Mononuclear cell (primary cell): ENCODE data around the genes PNRC2, SRSF10 and CLIC4.

DNA sequence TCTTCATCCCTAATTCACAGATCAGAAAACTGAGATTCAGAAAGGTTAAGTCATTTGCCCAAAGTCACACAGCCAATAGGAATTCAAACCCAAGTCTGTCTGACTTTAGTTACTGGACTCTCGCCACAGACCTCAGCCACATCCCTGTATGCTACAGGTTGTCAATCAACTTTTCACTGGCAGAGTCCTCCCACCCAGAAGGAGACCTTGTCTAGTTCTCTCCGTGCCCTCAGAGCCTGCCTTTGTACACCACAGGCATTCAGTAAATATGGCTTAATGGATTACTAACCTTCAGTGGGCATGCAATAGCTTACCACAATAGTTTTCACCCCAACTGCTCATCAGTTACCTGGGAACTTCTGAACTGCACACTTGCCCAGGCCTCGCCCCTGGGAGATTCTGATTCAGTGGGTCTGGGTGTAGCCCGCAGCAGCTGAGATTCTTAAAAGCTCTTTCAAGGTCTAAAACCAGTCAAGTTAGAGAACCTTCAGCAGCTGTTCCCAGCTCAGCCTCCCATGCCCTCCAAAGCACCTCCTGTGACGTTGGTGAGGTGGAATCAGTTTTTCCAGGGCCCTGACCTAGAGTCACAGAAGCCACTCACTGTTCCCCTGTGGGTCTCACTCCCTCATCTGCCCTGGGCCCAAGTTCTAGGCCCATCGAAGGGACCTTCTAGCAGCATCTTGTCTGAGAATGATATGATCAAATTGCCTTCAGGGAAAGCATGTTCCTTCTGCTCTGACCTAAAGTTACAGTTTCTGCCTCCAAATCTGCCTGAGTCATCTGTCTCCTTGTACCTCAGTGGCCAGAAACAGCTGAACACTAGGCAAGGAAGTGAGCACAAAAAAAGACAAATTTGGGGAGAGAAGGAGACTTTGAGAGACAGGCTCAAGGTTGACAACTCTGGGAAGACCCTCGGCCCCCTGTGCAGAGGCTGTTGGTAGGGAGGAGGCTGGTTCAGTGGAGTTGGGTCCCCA is 10.8 kb downstream of the ASAP3 start:
- RRBS, result no CpG with 5 or more reads among the region's 7 CpGs

GRCh38 chr1:23480413-23481184 is 3.4 kb downstream of the ASAP3 start:
- RRBS, result no CpG with 5 or more reads among the region's 7 CpGs

GRCh38 chr1:23560424-23561082 is 1.3 kb upstream of the ID3 start:
- RRBS, result no CpG with 5 or more reads among the region's 6 CpGs

DNA sequence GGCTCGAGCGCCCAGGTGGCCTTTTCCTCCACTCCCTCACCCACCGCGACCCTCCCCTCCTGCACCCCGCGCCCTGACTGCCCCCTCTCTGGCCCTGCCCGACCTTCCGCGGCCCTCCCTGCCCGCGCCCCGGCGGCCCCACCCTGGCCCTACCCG is 8.5 kb upstream of the ID3 start:
- RRBS, result no CpG with 5 or more reads among the region's 14 CpGs

- RRBS, result 3% methylated on average over 4 of the region's 48 CpGs
Measured at GRCh38 chr1:23799418-23800360, 865 bp downstream of the GALE start.

GRCh38 chr1:23956930-23957524 is 2.6 kb upstream of the PNRC2 start:
- RRBS, result no CpG with 5 or more reads among the region's 9 CpGs

- RRBS, result 2% methylated on average over 24 of the region's 50 CpGs
Measured at GRCh38 chr1:23959775-23960307, at the start of gene PNRC2. TSS of gene PNRC2 (plus strand) at chr1:23959828.

- RRBS, result 0% methylated on average over 7 of the region's 53 CpGs
Measured at GRCh38 chr1:23980201-23981153, at the start of gene SRSF10. TSS of gene SRSF10 (minus strand) at chr1:23980327.

- RRBS, result 83% methylated on average over 1 of the region's 18 CpGs
Measured at GRCh38 chr1:24089998-24090854, 21.7 kb downstream of the MYOM3 start.

DNA sequence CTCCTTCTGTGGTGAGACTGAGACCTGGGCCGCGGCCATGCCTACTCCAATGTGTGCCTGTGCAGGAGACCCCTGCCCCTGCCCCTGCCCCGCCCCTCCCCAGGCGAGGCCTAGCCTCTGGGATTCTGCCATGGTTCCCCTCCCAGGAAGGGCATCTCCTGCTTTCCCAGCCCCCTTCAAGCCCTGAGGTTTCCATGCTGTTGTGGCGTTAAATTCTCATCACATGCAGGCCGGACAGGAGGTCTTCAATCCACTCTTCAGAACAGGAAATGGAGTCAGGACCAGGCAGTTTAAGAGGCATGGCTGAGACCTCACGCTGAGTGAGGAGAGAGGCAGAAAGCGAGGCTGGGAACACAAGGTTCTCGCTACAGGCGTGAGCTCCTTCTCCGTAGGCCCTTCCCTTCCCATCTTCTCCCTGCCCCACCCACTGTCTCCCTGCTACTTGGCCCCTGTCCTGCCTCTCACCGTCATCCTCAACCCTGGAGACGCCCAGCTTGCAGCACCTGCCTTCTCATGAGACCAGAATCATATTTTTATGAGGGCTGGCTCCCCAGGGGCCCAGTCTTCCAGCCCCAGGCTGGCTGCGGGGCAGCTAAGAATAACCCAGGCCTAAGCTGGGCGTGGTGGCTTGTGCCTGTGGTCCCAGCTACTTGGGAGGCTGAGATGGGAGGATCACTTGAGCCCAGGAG is 6.8 kb downstream of the MYOM3 start:
- RRBS, result no CpG with 5 or more reads among the region's 15 CpGs

DNA sequence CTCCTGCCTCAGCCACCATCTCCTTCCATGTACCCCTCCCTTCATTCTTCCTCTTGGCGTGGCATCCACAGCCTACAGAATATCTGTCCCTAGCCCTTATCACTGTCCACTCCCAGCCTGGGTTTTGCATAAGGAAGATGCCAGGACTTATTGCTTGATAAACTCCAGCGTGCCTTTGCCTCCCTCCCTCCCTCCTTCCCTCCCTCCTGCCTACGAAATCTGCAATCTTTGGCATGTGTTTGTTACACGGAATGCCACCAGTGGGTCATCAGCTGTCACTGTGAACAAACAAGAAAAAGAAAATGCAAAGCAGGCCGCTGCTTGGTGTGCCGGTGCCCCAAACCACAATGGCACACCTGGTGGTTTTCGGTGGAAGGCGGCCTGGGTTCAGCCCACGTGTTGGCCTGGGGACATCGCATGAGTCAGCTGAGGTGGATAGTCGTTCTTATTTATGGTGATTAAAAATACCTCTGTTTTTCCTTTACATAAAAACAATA is 16.2 kb upstream of the IFNLR1 start:
- RRBS, result no CpG with 5 or more reads among the region's 11 CpGs

DNA sequence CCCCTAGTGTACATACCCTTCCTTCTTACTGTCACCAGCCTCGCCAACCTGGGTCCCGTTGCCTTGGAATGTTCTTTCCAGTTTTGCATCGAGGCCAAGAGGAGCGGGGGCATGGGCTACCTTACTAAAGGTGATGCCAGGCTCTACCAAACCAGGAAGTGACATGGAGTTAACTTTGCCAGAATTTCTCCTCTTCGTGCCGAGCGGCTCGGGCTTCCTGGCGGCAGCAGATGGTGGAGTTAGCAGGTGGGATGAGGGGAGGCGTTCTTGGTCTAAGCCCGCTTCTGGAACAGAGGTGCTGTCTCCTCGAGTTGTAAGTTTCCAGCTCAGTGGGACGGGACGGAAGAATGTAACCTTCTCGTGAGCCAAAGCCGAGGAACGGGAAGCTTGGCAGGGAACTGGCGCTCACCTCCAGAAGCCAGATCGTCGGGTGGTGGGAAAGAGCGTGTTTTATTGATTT is 415 bp downstream of the NIPAL3 start:
- RRBS, result no CpG with 5 or more reads among the region's 21 CpGs

GRCh38 chr1:24419073-24419711 is 3.6 kb downstream of the NIPAL3 start:
- RRBS, result no CpG with 5 or more reads among the region's 12 CpGs

DNA sequence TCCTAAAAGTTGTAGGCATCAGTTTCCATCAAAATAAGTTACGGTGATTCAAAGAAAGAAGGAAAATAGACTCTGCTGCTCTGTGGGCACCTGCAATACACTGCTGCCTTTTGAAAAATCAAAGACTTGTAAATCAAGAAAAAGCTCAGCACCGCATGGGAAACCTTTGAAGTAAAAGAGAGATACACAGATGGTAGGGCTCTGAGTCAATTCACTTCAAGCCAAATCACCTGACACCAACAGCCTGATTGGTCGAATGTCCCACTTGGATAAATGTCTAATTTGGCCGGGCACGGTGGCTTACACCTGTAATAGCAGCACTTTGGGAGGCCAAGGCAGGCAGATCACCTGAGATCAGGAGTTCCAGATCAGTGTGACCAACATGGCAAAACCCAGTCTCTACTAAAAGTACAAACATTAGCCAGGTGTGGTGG is 19.2 kb upstream of the RCAN3 start:
- RRBS, result no CpG with 5 or more reads among the region's 5 CpGs

DNA sequence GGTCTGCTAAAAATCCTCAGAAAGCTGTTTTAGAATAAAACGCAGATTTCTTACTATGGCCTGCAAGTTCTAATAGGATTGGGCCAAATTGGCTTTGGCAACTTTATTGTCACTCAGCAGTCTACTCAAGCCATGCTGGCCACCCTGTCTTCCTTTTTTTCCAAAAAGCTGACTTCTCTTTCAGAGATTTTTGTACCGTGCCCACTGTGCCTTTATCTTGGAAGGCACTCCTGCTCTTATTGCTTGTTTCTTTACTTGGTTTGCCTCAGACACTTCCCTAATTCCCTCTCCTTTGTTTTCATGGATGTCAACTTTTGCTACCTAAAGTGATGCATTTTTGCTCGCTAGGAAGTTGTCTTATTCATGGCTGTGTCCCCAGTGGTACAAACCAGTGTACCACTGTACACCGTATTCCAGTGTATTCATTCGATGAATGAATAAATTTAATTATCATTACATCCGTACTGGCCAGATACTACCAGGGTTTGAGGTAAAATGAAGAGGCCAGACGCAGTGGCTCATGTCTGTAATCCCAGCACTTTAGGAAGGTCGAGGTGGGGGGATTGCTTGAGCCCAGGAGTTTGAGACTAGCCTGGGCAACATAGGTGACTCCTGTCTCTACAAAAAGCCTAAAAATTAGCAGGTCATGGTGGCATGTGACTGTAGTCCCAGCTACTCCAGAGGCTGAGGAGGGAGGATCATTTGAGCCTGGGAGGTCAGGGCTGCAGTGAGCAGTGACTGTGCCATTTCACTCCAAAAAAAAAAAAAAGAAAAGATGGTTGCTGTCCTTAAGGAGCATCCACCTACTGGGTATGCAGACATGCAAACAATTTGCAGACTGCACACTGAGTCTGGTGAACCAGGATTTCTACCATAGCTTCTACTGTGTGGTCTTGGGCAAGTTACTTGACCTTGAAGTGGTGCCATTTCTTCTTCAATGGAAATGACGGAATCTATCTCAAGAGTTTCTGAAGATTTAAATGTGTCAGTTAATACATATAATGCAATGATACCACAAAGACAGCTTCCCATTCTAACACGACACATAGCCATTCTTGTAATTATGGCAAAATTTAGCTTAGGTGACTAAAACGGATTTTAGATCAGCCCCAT is 34.1 kb downstream of the SRRM1 start:
- RRBS, result no CpG with 5 or more reads among the region's 11 CpGs

- RRBS, result no CpG with 5 or more reads among the region's 15 CpGs
Measured at GRCh38 chr1:24704422-24705171, 40.6 kb upstream of the CLIC4 start.

DNA sequence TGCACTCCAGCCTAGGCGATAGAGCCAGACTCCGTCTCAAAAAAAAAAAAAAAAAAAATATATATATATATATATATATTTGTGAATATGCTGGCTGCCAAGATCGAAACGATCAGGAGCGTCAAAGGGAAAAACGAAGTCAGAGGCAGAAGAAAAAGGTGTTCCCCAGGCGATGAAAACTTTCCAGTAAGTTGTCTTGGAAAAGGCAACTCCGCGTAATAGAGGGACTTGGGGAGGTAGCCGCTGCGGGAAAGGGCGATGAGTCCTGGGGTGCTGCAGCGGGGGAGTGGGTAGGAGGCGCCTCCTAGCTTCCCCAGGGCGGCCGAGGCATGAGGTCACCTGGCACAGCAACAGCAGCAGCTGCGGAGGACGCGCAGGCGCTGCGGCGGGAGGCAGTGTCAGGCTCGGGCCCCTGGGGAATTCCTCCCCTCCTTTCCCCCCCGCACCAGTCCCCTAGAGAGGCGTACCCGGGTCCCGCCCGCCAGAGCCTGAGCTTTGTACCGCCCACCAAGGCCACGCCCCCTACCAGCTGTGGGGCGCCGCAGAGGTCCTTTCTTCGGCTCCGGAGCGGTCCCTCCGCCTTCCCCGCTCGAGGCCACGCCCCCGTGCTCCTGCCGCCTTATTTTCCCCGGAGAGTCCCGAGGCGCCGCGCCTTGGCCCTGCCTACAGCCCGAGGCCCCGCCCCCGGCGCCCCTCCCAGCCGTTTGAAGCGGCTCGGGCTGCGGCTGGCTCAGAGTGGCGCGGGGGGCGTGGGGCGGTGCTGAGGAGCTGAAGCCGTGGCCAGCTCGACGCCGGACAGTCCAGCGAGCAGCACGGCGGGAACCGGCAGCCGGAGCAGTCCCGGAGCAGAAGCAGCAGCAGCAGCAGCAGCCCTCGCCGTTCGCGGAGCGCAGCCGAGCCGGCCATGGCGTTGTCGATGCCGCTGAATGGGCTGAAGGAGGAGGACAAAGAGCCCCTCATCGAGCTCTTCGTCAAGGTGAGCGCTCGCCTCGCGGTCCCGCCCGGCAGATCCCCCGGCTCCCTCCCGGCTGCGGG is at the start of gene CLIC4:
Gene CLIC4, plus strand, starts transcription at position 798 of the 1,035 bp plus-strand sequence.
- RRBS, result under 1% methylated on average over 44 of the region's 89 CpGs

DNA sequence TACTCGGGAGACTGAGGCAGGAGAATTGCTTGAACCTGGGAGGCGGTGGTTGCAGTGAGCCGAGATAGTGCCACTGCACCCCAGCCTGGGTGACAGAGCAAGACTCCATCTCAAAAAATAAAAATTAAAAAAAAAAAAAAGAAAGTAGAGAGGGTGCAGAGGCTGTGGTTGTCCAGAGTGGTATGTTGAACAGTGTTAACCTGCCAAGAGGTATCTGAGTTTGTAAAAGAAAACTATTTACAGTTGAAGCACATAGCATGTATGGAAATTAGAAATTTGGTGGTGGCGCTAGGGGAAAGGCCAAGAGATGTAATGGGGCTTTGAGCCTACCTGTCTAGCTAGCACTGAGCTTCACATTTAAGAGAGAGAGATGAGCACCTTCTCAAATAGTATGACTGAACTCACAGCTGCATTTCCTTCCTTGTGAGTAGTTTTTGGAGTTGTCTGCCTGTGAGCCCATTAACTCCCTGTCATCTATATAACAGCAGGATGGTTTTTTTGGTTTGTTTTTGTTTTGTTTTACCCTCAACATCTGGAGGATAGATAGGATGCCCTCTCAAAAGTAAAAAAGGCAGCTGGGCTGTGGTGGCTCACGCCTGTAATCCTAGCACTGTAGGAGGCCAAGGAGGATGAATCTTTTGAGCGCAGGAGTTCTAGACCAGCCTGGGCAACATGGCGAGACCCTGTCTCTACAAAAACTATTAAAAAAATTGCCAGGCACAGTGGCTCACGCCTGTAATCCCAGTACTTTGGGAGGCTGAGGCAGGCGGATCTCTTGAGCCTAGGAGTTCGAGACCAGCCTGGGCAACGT is 4.1 kb downstream of the CLIC4 start:
- RRBS, result no CpG with 5 or more reads among the region's 11 CpGs

DNA sequence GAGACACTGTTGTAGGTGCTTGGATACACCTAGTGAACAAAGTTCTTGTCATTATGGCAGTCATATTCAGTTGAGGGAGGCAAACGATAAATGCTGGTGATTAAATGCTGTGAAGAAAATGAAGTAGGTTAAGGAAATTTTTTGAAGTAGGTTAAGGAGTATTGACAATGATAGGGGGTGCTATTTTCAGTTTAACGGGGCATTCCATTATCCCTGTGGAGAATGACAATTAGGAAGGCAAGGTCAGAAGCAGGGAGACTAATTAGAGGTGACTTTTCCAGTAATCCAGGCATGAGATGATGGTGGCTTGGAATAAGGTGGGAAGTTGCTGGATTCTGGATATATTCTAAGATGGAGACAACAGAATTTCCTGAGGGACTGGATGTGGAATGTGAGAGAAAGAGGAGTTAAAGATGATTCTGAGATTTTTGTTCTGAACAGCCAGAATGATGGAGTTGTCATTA is 15.5 kb downstream of the CLIC4 start:
- RRBS, result no CpG with 5 or more reads among the region's 2 CpGs